HGPS cell (cell line): ENCODE data around the genes EIF6 and SCAND1.

DNA sequence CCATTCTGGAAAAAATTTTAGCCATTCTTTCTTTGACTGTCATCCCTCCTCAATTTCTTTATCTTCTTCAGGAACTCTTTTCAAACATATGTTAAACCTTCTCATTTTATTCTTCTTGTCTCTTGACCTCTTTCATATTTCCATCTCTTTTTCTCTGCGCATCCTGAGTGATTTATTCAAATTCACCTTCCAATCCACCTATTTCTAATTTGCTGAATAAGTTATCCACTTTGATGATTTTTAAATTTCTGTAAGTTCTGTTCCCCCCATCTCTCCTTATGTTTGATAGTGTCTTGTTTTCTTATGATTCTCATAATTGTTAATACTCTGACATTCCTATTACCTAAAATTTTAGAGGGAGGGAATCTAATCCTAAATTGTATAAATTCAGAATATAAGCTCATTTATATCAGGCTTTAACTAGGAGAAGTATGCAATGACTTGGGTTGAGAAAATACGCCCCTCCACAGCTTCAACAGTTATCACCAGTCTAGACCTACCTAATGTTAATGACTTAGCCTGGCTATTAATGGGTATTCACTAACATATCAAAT is 59.1 kb downstream of the TP53INP2 start:
- RRBS: no CpG with 5 or more reads among the region's 2 CpGs

DNA sequence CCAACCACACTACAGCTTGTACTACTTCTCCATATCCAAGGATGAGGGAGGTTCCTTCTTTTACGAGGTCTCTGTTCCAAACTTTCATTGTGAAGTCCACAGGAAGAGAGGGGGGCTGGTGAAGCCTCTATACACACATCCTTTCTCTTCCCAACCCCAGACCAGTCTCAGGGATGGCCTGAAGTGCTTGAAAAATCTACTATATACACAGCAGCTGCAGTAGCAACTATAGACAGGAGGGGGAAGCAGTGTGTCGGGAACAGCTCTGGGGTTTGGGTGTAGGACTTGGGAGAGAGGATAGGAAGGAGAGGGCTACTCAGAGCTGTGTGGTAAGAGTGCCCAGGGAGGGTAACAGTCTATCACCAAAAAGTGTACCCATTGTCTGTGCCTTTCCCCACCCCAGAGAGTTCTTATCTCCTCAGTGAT is 1.3 kb upstream of the GGT7 start:
- RRBS: no CpG with 5 or more reads among the region's 2 CpGs

DNA sequence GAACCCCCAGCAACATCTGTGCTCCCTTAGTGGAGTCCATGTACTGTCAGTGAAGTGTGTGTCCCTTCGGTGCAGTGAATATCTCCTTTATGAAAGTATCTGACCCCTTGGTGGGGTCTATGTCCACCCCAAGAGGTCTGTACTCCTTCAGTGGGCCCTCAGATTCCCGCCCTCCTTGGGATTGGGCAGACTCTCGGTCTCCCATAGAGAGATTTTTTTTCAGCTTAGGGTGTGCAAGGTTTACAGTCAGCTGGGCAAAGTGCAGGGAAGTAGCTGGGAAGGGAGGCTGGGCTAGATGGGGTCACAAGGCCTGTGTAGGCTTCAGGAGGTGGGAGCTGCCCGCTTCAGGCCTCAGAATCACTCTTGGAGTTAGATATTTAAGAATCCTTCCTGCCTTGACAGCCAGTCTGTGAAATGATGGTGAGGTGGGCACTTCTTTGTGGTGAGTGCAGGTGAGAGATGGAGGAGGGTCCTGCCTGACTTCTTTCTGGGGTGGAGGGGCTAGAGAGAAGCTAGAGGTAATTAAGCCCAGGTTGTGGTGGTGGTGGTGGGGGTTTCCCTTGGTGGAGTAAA is 1.6 kb upstream of the ACSS2 start:
- RRBS: no CpG with 5 or more reads among the region's 4 CpGs

GRCh38 chr20:34986751-34987407 is 31.2 kb downstream of the MYH7B start:
- RRBS: no CpG with 5 or more reads among the region's 18 CpGs

GRCh38 chr20:35117849-35118402 is 25.3 kb upstream of the TRPC4AP start:
- RRBS: no CpG with 5 or more reads among the region's 3 CpGs

- RRBS: no CpG with 5 or more reads among the region's 7 CpGs
These were observed 7.8 kb downstream of the MMP24OS start for GRCh38 chr20:35270200-35270497.

- RRBS: 2% methylated on average over 39 of the region's 80 CpGs
These were observed at the start of gene EIF6 for GRCh38 chr20:35284110-35285145. TSS of gene EIF6 (minus strand) at chr20:35284772.

DNA sequence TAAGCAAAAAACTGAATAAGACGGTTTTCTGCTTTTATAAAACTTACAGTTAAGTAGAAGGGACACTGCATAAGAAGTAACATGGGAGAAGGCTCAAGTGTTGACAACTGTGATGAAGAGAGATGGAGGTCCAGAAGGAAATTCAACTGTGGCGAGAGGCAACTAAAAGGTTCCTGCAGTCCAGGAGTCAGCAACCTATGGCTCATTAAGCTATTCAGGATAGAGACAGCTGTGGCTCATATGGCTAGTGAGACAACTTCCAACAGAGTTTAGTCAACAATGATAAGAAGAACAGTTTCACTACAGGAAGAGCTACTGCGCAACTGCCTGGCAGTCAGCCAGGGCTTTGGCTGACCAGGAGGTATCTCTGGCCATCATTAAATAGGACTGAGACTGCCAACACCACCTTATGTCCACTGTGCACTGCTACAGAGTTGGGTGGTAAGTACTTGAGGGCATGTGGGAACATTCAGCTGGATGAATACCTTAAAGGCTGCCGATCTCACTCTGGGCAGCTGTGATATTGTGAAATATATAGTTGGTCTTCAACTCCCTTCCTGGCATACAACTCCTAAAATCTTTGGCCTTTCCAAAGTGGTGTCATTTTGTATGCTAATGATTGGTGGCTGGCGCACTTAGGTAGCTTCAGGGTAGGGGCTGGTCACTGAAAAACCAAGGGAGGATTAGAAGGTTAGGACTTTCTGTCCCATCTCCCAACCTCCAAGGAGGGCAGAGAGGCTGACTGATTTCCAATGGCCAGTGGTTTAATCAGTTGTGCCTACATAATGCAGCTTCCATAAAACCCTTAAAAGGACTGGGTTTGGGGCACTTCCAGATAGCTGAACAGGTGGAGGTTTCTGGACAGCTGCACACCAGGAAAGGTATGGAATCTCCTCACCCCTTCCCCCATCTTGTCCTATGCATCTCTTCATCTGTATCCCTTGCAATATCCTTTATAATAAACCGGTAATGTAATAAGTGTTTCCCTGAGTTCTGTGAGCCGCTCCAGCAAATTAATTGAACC is 52.3 kb upstream of the FAM83C start:
- RRBS: no CpG with 5 or more reads among the region's 7 CpGs

DNA sequence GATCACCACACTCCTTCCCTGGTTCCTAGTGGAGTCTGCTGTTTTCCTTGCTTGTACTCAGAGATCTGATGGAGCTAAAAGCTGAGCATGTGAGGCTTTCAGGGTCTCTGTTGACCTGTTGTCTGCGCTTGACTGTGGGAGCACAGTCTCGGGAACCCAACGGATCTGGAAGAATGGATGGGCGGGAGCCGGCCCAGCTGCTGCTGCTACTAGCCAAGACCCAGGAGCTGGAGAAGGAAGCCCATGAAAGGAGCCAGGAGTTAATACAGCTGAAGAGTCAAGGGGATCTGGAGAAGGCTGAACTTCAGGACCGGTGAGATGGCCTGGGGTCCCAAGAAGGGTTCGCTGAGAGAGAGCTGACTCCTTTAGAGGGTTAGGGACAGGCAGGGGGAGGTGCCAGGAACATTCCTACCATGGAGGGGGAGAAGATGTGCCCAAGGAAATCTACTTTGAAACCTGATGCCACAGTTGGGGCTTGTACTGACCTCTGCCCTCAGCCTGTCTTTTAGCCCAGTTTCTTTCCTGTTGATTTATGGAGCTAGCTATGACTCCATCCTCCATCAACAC is 11.9 kb downstream of the CEP250 start:
- RRBS: no CpG with 5 or more reads among the region's 7 CpGs

- RRBS: no CpG with 5 or more reads among the region's 10 CpGs
These were observed 11.8 kb downstream of the NFS1 start for GRCh38 chr20:35687319-35687791.

DNA sequence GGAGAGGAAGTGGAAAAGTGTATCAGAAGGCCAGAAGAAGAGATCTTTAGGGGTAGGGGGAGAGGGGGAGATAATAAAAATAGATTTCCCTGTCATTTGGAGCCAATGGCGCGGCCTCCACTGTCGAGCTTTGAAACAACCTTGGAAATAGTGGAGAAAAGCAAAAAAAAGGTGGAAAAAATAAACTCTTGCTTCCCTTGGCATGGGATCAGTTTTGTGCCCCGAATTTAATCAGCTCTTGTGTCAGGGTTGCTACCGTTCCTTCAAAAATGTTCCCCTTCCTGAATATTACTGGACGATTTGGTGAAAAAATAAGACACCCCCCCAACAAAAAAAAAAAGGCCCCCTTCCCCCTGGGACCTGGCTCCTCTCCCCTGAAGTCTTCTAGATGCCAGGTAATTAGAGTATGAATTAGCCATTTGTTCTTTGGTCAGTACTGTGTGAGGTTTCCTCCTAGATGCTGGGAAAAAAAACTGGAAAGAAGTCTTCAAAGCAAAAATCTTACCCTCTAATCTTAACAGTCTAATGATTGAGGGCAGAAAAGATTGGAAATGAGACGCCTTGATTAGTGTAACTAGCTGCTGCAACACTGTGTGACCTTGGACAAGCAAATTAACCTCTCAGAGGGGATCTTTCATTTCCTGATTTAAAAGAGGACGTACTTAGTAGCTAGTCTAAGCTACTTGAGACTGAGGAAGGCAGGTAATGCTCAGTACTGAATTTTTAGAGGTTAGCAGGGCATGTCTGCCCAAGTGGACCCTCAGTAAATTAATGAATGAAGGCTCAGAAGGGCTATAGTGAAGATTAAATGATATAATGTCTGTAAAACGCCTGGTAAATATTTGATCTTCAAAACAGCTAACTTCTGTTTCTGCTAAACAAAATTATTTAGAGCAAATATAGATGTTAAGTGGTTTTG is 937 bp upstream of the RBM39 start:
- RRBS: no CpG with 5 or more reads among the region's 9 CpGs

DNA sequence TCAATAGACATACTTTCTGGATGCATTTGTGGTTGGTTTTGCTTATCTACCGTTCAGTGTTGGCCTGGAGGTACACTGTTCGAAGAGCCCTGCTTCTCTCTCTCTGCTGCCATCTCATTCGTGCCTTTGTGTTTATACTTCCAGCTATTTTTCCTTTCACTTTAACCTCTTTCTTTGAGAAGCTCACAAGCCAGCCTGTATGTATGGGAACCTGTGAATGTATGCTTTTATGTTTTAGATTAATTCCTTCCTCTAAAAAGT is 83.1 kb downstream of the SCAND1 start:
- RRBS: no CpG with 5 or more reads among the region's 3 CpGs

DNA sequence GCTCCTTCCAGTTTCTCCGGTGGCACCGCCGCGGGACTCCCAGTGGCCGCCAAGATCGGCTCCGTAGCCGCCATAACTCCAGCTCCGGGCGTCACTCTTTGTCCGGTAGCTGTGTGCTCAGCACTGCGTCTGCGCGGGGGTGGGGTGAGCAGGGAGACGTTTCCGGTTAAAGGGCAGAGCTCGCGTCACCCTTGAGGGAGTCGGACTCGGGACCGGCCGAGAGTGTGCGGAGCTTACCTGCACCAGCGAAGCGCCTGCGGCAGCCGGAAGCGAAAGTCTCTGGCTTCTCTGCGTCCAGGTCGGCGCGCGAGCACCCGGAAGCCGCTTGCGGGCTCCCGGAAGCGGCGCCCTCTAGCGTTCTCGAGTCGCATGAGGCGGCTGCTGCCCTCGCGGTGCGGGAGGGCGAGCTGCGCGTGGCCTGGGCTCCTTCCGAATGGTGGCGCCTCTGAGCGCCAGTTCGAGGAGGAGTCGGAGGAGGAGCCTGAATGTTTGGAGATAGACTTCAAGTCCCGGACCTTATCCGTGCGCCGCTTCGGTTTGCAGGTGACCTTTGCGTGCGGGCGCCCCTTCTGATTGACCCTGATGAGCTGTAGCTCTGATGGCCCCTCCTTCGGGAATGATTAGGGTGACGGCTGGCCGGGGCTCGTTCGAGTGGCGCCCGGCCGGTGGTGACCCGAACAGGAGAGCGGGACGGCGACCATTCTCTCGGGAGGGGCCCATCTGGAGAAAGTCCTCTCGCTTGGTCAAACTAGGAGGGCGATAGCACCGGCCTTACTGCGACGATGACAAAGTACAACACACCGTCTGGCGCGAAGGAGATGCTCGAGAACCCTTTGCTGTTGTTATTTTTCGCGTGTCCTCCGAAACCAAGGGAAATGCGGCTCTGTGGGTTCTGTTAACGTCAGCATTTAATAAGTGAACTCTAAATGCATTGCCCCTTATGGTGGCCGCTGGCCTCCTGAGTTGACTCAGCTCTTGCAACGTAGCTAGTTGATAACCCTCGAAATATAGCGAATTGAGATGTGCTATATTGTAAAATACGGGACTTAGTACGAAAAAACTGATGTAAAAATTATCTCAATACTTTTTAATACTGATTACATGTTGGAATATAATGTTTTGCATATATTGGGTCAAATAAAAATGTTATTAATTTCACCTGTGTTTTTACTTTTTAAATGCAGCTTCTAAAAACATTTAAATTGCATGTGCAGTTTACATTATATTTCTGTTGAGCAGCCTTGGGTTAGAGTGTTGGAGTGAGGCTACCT is at the start of gene SCAND1:
Gene SCAND1 (minus strand): TSS at position 292 of the 1,271 bp plus-strand sequence.
- RRBS: 2% methylated on average over 38 of the region's 95 CpGs

DNA sequence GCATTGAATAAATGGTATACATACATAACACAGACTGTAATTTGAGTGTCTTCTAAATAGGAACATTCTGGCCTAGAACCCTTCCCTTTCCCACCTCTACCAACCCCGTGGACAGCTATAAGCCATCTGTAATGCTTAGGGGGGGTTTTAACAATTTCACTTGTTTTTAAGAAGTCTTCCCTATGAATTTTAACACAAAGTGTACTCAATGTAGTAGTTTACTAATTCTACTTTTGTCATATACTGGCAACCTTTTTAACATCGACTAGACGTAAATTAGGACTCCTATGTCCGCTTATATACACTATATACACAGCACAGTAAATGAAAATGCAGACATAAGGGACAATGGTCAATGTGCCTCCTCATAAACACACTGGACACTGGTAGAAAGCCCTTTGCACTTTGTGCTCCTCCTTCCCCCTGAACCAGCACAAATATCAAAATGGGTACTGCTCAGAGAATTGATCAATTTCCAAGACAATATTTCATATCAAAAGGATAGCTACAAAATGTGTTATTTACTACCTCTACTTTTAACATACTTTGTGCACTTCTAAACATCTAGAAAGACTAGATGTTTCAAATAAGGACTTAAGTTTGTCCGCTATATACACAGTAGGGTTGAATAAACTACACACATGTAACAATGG is 79.1 kb downstream of the CNBD2 start:
- RRBS: no CpG with 5 or more reads among the region's 5 CpGs

GRCh38 chr20:36064105-36064470 is 90.5 kb upstream of the EPB41L1 start:
- RRBS: no CpG with 5 or more reads among the region's 12 CpGs

- RRBS: no CpG with 5 or more reads among the region's 2 CpGs
These were observed 21.8 kb upstream of the EPB41L1 start for GRCh38 chr20:36132821-36133106.

GRCh38 chr20:36254472-36254743 is 18.1 kb downstream of the AAR2 start:
- RRBS: no CpG with 5 or more reads among the region's 1 CpG

GRCh38 chr20:36676756-36677092 is 30.7 kb upstream of the SLA2 start:
- RRBS: no CpG with 5 or more reads among the region's 10 CpGs

GRCh38 chr20:36784120-36784756 is 10.7 kb upstream of the DSN1 start:
- RRBS: no CpG with 5 or more reads among the region's 13 CpGs

- RRBS: no CpG with 5 or more reads among the region's 13 CpGs
These were observed 11.4 kb upstream of the DSN1 start for GRCh38 chr20:36784757-36785516.